A172 (cell line): Measurements from ENCODE around the genes TCF4 and WDR7.

DNA sequence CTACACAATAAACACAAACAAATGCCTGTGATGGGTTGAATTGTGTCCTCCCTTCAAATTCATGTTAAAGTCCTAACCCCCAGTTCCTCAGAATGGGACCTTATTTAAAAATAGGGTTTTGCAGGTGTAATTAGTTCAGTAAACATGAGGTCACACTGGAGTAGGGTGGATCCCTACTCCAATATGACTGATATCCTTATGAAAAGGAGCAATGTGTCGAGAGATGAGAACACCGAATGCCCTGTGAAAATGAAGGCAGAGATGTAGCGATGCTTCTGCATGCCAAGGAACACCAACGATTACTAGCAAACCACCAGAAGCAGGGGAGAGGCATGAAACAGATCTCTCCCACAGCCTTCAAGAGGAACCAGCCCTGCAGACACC lies 11.2 kb downstream of the CCDC68 start:
- RAMPAGE, long total RNA: no peak

DNA sequence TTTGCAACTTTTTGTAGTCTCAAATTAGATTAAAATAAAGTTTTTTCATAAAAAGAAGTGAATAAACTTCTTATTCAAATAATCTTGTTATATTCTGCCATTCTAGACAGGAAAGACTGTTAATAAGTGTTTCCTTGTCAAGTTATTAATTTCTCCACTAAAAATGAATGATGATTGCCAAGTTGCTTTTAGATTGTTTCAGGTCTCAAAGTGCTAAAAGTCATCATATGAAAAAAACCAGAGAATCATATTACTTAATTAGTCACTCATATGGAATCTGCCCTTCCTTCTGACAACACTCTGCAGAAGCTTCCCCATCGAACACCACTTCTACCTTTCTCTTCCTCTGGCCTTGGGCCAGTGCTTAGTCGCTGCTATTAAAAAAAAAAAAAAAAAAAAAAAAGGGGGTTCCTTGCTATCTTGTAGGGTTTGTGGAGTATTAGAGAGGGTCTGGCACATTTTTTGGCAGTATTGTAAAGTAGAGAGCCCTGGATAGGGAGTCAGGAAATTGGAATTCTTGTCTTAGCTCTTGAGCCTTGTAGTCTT lies 141.6 kb upstream of the CCDC68 start:
- RAMPAGE, long total RNA: no peak

DNA sequence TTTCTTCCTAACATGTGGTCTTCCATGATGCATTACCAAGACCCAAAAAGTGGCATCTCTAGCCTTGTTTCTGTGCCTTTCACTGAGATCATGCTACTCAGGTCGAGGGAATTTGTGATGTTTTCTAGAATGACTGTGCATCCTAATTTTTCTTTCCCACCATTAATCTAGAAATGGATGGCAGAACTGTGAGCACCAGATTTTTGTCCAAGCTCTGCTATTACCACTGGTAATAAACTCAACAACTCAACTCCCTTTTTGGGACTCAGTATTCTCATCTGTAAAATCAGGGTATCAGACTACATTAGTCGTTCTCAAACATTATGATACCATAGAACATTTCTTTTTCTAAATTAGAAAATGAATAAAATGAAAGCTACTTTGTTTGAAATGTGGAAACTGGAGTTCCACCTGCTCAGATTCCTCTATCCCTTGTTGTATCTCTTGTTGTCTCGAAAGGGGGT lies 299.1 kb upstream of the CCDC68 start:
- RAMPAGE, long total RNA: no peak

DNA sequence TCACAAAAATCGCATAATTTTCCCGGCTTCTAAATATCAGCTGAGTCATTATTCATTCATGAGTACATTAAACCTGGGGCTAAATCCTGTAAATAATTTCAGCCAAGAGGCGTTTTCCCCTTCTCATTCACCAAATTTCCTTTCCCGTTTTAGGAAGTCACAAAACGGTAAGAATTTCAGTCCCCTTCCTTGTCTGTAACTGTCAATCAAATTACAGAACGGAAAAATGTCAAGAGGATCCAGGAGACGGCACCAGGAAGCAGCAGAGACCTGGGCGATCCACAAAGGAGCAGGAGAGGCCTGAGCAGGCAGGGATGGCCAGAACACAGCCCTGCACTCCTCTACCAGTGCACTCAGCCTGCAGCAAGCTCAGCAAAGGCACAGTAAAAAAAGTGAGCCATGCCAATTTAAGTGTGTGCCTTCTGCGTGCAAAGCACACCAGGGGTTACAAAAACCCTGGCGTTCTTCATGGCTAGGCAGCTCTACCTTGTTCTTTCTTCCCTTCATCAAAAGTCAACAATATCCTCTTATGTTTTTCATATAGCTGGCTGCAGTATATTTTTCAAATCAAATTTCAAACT lies 300.6 kb downstream of the TCF4 start:
- RAMPAGE, long total RNA: no peak

- RAMPAGE, long total RNA: no peak
Observed at GRCh38 chr18:55328099-55328779, 259.8 kb downstream of the TCF4 start.

GRCh38 chr18:55339073-55339728 lies 248.8 kb downstream of the TCF4 start:
- RAMPAGE, long total RNA: no peak

DNA sequence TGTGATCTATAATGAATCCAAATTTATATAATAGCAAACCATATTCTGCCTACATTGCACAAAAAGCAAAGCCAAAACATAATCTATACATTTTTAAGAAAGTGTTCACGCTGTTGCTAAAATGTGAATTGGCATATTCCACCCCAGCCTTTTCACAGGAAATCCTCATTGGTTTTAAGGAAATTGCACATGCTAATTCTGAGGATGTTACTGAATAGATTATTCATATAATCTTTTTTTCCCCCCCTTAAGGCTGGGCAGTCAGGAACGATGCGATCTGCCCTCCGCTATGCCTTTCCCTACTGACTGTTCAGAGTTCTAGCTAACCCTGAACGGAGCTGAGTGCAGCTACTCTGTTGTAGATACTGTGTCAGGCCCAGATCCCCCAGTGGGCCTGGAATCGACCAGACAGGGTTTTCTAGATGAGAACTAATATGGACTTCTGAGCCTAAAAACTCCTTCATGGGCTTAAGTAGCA lies 192.3 kb downstream of the TCF4 start:
- RAMPAGE, long total RNA: no peak

GRCh38 chr18:55404772-55405270 lies 183.2 kb downstream of the TCF4 start:
- RAMPAGE, long total RNA: no peak

DNA sequence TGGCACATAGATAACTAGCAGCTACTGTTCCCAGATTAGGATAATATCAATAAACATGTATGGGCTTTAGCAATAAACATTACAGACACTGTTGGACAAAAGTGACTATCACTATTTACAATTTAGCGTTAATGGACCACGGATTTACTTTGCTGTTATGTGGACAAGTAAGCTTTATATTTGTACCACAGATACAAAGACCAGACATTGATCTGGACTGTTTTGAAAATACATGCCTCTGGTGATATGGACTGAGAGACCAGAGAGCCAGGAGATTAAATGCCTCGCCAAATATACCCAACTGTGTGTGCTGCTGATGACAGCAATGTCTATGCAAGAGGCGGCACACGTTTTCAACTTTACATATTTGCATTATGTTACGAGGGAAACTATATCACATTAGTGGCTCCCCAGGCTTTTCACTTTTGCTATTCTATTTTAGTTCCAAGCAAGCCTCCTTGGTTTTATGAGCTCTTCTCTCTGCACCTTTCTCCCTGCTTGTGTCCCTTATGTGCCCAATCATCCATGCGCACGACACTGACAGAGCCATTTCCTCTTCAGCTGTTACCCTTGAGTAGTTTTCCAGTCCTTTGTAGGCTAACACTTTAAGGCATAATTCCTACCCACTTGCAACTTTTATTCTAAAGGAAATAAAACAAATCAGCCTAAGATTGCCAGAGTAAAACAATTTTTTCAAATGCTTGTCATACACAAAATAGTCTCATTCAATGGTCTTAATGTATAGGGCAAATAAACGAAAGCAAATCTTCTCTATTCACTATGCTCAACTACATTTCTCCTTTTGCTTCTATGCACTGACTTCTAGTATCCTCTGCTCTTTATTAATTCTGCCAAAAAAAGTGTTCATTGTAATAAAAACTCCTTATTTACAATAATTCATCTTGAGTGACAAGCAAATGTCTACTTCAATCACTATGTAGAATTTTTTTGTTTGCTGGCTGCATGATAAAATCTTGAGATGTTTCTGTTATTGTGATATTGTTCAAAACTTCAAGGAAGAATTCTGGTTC lies 154.3 kb downstream of the TCF4 start:
- RAMPAGE, long total RNA: no peak

DNA sequence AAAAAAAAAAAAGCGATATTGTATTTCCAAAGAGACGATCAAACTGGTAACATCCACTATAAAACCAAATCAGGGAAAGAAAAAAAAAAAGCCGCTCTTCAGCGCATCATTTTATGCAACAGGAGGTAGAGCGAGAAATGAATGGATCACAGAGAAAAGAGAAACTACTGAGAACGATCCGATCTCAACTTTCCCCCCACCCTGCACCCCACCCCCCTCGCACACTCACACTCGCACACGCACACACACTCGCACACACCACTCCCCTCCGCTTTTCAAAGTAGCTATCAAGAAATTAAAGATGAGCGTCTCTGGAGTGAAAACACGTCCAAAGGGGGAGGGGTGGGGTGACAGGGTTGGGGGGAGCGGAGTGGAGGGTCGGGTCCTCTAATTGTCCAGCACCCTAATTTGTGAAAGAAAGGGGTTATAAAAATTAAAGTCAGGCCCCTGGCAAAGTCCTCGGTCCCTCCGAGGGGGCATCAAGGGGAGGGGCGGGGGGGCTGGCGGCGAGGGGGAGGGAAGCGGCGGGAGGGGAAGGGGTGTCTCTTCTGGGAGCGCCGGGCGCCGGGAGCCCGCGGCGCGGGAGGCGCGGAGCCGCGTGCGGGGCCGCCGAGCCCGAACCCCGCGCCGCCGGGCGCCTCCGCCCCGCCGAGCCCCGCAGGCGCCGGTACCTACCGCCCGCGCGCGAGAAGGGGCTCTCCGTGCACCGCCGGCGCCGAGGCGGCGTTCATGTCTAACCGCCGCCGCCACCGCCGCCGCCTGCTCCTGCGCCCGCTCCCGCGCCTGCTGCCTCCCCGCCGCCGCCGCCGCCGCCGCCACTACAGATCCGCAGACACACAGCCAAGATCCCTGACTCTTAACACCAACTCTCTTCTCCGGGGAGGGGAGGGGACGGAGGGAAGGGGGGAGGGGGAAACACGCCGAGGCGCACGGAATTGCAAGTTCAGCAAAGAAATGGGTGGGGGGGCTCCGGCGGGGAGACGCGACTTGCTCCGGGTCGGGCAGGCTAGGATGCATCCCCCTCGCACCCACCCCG lies at the start of gene TCF4:
Gene TCF4, minus strand, starts transcription at position 830 of the 1,036 bp plus-strand sequence.
- RAMPAGE, long total RNA: no peak

DNA sequence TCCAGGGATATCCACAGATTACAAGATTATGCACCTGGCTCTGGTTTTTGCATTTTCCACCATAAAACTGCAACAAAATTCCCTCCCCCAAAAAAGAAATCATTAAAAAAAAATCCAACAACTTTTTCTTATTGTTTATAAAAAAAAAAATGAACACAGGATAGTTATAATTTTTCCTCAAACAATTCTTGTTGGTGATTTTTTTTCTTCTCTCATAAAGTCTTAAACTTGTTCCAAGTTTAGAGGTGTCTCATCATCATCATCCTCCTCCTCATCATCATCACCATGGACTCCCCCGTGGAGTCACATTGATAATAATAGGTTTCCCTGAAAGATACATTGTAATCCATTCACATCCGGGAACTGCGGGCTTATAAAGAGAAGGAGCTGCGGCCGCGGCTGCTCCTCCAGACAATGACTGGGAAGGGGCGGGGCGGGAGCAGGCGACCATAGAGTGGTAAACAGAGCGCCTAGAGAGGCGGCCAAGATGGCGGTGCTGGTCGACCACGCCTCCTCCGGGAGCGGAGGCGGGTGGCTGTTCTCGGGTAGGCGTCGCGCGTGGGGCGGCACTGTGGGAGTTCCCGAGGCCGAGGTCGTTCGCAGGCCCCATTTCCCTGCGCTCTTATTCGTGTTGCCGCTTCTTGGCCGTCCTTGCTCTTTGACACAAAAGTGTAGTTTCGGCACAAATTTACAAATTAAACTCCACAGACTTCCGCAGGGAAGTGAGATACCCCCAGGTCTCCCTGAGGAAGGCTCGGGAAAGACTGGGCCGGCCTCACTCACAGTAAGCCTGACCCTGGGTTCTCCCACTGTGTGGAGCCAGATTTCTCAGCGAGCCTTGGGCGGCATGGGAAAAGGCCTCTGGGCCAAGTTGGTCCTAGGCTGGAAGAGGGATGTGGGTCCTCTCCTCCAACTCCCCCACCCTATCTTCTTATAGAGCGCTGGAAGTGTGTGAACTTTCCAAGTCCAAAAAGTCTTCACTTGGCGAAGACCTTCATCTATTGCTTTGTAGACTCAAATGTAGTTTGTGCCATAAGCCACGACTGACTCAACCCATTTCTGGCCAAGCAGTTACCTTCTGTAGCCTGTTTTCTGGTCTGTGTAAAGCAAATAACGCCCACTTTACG lies 1.8 kb upstream of the TCF4 start:
- RAMPAGE, long total RNA: start-site peak on the minus strand centred at position 357 of the sequence, 120 bp wide, 19 and 88 reads in 2 replicates

DNA sequence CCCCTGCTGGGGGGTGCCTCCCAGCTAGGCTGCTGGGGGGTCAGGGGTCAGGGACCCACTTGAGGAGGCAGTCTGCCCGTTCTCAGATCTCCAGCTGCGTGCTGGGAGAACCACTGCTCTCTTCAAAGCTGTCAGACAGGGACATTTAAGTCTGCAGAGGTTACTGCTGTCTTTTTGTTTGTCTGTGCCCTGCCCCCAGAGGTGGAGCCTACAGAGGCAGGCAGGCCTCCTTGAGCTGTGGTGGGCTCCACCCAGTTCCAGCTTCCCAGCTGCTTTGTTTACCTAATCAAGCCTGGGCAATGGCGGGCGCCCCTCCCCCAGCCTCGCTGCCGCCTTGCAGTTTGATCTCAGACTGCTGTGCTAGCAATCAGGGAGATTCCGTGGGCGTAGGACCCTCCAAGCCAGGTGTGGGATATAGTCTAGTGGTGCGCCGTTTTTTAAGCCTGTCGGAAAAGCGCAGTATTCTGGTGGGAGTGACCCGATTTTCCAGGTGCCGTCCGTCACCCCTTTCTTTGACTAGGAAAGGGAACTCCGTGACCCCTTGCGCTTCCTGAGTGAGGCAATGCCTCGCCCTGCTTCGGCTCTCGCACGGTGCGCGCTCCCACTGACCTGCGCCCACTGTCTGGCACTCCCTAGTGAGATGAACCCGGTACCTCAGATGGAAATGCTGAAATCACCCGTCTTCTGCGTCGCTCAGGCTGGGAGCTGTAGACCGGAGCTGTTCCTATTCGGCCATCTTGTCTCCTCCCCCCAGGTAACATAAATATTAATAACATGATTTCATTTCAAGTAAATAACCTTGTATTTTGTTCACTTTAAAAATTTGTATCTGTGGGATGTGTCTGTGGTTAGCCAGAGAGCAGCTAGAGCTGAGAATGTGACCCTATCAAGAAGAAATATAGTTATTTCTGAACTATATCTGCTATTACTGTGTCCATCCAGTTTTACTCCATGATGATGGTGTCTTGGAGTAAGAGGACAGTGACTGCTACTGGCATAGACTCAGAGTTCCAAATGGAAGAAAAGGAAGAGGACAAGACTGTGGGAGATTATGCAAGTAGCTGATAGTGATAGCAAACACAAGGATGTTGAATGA lies 305.0 kb upstream of the TCF4 start:
- RAMPAGE, long total RNA: no peak

DNA sequence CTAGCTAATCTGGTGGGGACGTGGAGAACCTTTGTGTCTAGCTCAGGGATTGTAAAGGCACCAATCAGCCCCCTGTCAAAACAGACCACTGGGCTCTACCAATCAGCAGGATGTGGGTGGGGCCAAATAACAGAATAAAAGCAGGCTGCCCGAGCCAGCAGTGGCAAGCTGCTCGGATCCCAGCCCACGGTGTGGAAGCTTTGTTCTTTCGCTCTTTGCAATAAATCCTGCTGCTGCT lies 65.5 kb downstream of the TXNL1 start:
- RAMPAGE, long total RNA: no peak

DNA sequence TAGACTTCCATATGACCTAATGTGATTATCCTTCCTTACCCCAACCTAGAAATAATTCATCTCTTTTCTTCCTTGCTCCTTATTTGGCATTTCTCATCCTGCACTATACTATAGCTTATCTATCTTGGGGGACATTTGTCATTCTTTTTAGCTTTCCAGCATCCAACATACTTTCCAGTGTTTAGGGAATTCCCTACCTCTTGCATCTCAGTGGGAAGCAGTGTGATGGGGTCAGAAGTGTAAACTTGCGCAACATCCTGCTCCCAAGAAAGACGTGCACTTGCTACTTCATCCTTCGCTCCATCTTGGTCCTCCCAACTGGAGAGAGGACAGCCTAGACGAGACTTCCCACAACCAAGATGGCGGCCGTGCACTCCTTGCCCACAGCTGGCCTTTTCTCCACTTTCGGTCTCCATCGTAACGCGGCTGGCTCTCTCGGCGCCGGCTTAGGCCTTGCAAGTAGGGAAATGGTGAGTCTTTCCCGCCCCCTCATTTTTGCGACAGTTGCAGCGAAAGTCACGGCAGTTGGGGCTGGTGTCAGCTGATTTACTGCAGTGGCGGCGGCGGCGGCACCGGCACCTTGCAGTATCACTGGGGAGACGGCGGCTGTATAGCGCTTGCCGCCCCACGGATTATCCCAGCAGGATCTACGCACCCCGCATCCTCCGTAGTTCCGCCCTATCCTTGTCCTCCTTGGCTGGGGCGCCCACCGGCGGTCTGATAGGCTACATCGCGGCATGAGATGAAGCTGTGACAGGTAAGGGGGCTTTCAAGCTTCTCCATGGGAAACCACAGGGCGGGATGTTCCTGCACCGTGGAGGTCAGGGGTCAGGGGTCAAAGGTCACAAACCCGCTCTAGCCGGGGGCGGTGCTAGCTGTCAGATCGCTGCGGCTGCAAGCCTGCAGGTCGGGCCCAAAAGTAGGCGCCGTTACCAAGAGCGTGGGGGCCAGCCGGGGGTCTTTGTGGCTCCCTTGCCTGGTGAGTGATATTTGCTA lies at the start of gene WDR7:
Gene WDR7, plus strand, starts transcription at position 540 of the 996 bp plus-strand sequence.
- RAMPAGE, long total RNA: no peak

DNA sequence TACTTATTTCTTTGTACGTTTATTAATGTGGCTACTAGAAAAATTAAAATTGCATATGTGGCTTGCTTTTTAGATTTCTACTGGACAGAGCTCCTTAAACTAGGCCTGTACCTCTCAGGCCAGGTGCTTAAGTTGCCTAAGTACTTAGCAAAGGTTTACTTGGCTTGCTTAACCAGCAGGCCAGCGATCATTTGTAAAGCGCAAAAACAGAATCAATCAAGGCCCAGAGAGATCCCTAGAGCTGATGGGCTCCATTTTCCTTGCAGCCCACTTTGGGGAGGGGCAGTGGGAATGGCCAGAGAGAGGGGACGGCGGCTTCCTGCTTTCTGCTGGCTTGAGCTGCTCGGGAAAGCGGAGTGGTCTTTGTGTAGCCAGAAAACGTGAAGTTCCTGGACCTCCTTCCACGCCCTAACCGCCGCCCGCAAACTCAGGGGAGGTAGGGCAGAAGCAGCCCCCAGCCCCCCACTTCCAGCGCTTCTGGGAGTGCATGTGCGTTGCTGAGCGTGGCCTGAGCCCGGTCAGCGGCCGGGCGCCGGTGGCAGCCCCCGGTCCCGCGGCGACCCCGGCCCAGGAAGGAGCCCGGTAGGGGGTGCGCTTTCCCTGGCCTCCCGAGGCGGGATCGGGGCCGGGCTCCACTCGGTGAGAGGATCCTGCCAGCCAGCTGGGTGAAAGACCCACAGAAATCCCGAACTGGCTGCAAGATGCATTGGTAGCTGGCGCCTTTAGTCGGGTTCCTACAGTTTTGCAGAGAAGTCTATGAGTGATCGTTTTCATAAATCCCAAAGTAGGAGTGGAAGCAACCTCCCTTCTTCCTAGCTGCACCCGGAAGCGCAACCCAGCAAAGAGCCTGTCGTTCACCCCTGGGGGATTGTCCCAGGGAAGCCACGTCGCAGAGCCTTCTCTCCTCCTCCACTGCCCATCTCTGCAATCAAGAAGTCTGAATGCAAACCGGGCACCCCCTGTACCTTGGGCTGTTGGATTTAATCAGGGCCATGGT lies 25.3 kb upstream of the BOD1L2 start:
- RAMPAGE, long total RNA: no peak

DNA sequence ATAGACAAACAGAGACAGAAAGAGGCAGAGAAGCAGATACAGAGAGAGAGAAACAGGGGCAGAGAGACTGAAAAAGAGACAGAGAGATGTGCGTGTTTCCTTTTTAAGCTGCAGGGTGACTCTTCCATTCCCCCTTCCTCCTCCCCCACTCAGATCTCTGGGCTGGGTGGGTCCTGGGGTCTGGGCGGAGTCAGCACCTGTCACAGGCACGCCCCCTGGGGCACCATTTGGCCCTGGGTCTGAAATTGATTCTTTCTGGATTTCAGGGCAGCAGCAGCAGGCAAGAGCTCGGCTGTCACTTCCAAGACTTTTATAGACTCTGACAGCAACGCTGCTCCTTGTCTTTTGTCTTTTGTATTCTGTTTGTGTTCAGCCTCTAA lies 3.8 kb downstream of the BOD1L2 start:
- RAMPAGE, long total RNA: no peak

GRCh38 chr18:57258507-57258806 lies 93.9 kb upstream of the ST8SIA3 start:
- RAMPAGE, long total RNA: no peak

DNA sequence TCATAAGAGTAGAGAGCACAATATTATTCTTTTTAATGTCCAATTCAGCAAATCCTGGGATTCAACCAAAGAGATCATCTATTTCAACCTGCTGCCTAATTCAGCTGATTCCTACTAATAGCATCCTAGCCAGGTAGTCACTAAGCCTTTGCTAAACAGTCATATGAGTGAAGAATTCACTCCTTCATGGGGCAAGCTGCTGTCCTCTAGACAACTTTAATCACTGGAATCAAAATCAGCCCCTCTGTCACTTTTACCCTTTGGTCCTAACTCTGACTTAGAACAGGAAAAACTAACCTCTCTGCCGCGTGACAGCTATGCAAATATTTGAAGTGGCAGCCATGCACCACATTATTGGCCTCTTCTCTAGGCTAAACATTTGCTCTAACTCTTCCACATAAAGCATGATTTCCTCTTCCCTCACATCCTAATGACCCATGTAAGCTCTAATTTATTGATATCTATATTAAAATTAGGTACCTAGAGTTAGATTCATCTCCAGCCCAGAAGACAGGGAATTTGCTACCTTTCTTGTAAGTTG lies 12.9 kb upstream of the ONECUT2 start:
- RAMPAGE, long total RNA: no peak

DNA sequence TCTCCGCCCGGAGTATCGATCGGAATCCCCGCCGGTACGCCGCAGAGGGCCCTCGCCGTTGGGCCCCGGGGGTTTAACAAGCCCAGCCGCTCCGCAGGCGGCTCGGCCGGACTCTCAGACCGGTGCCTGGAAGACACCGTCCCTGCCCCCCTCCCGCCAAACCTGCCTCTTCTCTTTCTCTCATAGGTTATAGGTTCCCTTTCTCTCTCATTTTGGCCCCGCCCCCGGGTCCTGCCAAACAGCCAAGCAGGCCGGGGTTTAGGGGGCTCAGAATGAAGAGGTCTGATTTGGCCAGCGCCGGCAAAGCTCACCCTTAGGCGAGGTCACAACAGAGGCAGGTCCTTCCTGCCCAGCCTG lies 4.5 kb downstream of the ONECUT2 start:
- RAMPAGE, long total RNA: no peak

GRCh38 chr18:57627434-57627993 lies 5.9 kb upstream of the NARS1 start:
- RAMPAGE, long total RNA: no peak